Sternocleidomastoid (tissue), 1 donor: ENCODE measurements around a stretch of chr4.

DNA sequence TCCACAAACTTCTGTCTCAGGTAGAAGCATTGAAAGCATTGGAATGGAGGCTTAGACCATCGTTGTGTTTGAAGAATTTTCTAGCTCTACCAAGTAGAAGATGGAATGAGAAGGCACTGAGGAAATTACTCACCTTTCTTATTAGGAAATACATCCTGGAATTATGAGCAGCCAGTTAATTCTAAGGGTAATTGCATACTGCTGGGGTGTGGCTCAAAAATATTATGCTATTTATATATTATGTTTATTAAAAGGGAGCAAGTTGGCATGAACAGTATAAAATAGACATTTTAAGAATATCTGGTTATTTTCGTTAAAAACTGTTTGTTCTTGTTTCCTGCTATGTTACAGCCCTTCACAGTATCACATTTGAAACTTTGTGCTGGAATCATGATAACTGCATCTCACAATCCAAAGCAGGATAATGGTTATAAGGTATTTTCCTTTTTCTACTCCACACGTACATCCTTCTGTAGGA is 13.1 kb downstream of the PGM2 start:
- PRO-cap = no peak

DNA sequence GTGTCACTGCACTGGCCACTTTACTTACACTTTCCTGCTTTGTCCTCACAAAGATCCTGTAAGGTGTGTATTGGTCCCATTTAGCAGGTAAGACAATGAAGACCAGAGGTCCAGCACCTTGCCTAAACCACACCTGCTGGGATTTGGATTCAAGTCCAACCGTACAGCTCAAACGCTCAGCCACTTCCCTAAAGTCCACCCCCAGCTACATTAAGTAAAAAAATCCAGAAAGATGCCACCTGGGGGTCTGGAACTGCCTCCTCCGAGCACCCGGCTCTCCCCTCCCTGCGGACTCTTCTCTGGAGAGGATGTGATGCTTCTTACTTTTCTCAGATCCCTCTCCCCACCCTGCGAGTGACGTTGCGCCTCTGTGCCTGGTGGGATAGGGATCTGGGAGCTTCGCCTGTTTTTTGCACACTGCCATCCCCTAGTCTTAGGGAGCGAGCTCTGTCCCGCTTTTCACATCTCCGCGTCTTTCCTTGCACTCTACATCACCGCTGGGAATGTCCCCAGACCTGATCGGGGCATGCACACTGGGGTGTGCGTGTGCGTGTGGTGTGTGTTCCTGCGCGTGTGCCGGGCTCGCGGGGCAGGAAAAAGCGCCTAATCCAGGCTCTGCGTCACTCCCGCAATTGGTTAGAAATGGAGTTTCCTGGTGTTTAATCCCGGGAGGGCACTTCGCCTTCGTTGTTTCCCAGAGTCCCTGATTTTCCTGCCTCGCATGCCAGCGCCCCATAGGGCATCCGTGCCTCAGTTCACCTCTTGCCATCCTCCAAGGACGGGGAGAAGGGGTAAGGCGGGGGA is 1.1 kb upstream of the TBC1D1 start:
- PRO-cap = bidirectional peak, plus-strand start at position 371 of the sequence, minus-strand start at position 301 of the sequence

DNA sequence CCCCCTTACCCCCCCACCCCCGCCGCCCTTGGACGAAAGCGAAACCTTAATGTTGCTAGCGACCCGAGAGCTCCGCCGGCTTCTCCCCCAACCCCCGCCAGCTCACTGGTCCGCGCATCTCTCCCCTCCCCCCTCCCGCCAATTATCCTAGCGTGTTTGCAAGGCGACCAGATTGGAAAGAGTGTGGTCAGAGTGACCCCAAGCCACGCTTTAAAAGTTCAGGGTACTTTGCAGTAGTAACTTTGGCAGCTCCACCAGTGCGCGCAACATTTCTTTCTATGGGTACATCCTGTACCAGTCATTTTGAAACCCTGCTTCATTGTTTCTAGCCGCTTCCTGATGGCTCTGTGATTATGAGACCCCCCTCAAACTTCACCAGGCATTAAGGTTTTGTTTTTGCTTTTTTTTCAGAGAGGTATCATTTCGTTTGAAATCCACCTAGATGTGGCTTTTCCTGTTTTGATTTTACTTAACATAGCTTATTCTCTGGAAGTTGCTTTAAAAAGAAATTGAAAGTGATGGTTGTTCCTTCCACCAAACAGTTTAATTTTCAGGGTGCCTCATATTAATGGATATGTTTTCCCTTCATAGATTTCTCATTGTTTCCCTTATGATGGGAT is 754 bp downstream of the TBC1D1 start:
- PRO-cap = no peak

DNA sequence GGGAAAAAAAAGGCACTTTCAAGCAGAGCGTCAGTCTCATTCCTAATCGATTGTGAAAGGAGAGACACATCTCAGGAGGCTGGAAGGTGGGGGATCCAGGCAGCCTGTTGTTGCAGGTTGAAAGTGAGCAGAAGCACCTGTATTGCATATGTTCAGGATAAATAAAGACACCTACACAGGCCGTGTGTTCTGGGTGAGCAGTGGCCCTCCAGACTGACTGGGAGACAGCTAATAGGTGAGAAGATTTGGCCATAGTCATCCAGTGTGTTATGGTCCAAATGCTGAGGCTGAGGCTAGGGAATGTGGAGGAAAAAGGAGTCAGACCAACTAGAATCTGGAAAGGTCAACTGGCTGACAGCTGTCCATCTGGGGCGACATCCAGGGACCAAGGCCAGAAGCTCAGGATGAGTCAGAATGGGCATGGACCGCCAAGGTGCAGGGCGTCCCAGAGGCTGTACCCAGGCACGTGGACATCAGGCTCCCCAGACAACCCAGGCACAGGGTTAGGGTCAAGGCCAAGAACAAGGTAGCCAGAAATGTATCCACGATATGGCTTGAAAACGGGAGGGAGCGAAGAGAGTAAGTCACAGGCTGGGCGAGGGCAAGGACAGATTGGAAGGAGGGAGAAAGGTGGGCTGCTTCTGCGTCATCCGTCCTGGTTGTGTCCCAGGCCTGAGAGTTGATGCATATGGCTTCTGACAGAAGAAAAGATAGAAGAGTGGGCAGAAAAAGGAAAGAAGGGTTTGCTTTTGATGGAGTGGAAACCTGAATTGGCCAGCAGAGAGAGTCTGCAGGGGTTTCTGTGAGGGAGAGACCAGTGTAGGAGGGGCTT is 26.1 kb upstream of the PTTG2 start:
- PRO-cap = no peak

DNA sequence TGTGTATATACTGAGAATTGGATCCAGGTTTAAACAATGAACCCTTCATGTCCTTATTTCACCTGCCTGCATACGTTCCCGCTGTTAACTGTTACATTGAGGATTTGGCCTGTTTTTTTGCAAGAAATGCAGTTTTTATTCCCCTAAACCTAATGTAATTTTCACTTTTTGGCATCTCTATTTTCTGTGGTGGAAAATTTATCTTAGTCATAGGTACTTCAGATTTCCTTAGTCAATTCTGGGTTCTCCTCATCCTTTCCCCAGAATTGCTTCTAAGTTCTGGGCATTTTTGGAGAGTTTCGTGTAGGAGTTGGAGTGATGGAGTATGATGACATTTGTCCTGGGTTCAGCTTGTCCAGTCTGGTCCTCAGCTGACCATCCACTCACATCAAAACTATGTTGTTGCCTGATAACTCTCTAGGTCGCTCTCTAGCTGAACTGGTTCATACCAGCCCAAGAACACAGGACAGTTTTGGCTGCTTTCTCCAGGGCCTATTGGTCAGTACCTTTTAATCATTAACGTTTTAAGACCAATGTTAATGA is 13.2 kb downstream of the PTTG2 start:
- PRO-cap = no peak

- PRO-cap = no peak
Observed at GRCh38 chr4:38079012-38079446, 118.8 kb downstream of the PTTG2 start.

- PRO-cap = no peak
Observed at GRCh38 chr4:38085340-38086097, 125.3 kb downstream of the PTTG2 start.

DNA sequence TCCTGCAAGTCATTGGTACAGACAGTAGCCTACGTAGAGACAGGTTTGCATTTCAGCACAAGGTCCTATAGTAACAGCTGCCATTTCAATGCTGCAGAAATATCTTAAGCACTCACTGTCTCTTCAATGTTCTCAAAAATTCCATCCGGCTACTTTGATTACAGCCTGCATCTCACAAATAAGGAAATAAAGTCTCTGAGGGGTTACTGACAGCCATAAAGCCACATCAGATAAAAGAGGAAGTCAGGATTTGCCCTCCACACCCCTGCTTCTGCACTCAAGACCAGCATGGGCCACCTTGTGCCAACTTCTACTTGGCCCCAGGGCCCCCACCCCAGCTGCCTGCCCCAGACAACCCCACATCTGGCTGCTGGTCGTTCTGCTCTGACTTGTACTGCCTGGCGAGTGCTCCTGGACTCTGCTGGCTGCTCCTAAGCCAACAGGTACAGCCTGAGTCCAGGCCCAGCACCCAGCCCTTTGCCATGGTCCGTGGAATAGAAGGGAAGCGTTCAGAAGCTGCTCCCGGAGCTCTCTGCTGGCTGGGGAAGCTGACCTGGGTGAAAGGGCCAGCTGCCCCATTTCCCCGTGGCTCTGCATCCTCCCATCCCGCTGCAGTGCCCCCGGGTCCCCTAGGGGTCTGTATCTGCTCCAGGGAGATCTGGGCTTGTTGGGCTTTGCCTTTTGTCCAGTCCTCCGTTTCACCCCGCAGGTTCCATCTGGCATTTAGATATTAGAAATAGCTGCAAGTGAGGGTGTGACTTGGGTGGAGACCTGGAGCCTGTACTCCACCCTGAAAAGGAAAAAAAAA is 194.5 kb downstream of the PTTG2 start:
- PRO-cap = no peak

GRCh38 chr4:38509512-38509890 is 154.5 kb upstream of the KLF3 start:
- PRO-cap = no peak

GRCh38 chr4:38662905-38663338 is 1.1 kb upstream of the KLF3 start:
- PRO-cap = no peak

- PRO-cap = no peak
Observed at GRCh38 chr4:38688380-38689047, 24.5 kb downstream of the KLF3 start.

DNA sequence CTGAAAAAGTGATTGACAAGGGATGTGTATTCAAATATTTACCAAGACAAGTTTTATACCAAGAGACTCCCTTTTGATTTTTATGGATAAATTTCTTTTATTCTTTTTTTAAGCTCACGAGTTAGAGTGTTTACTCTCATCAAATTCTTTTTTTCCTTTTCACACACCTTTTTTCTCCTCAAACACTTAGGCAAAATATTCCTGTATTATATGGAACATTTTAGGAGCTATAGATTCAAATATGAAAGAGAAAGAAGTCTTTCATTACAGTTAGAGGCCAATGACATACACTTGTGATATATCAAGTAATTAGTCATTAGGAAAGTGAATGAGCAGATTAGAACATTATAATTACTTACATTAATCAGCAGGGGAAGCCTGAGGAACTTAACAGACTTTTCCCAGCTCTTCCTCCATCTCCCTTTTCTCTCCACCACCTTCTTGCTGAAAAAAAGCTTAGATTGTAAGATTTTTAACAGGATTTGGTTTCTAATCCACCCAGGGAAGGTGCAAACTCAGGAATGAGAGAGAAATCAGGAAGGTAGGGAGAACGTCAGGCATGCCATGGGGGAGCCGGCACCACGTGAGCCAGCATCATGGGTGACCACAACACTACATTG is 29.5 kb downstream of the KLF3 start:
- PRO-cap = no peak

DNA sequence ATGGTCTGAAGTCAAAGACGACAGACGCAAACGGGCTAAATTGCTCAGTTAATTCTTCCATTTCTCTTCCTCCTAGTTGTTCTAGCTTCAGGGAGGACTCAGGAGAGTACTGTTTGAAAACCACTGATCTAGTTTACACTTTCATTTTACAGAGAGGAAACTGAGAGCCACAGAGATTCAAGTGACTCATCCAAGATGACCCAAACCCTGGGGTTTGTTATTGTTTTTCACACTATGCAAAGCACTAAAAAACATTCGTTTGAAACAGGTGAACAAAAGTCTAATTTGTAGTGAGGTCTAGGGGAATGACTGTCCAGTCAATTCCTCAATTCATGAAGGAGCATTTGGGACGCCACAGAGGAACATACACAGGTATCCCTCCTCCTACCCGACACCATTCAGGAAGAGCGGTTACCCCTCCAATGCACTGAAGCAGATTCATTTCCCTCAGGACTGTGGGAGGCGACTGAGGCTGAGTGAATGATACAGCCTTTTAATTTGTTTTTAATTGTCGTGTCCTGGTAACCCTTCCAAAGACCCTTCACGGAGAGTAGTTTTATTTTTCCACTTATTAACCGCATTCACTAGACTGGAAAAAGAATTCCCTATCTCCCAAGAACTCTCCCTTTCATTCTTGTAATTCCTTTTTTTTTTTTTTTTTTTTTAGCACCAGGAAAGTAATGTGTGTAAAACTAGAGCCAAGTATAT is 30.3 kb downstream of the TLR10 start:
- PRO-cap = no peak

DNA sequence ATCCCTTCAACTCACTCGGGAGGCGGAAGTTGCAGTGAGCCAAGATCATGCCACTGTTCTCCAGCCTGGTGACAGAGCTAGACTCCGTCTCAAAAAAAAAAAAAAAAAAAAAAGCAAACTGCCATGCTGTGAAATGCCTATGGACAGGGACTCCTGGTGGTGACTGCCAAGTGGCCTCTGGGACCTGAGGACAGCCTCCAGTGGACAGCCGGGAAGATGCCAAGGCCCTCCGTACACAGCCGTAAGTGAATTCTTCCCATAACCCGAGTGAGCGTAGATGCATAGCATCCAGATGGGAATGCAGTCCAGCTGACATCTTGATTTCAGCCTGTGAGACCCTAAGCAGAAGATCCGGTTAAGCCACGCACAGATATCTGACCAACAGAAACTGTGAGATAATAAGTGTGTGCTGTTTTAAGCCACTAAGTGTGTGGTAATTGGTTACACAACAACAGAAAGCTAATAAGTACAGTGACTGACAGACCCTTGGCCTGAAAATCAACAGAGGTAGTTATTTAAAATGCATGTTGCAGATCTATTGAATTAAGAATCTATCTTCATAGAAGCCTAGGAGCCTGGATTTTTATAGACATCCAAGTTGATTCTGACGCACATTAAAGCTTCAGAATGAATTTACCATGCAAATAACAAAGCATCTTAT is 55.9 kb downstream of the TMEM156 start:
- PRO-cap = no peak

GRCh38 chr4:39107506-39107888 is 45.5 kb downstream of the KLHL5 start:
- PRO-cap = no peak

GRCh38 chr4:39117078-39117699 is 55.2 kb downstream of the KLHL5 start:
- PRO-cap = no peak

DNA sequence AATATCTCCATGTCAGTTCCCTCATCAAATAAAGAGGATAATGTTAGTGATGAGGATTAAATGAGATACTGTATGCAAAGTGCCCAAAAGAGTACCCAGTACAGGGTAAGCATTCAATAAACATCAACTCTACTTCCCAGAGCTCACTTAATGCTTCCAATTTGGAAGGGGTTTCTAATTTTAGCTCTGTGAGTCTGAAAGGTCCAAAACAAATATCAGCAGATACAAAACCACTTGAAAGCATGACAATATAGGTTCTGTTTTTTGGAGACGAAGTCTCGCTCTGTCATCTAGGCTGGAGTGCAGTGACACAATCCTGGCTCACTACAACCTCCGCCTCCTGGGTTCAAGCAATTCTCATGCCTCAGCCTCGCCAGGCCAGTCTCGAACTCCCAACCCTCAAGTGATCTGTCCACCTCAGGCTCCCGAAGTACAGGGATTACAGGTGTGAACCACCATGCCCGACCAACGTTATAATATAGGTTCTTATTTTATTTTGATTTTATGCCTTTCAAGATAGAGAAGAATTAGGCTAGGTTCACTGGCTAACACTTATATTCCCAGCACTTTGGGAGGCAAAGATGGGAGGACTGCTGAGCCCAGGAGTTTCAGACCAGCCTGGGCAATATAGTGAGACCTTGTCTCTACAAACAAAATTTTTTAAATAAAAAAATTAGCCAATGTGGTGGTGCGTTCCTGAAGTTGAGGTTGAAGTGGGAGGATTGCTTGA is 19.9 kb downstream of the UGDH start:
- PRO-cap = no peak

DNA sequence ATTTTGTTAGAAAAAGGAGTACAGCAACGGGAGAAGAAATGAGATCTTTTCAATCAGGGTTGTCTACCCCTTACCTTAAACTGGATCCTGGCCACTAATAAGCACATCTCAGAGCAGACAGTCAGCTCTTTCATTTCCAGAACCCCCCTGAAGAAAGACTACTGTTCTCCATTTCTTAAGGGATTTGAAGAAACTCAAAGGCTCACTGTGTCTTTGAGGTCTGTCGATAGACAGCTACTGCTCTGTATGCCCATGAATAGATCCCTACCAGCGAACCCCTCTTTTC is 986 bp downstream of the UGDH start:
- PRO-cap = no peak

- PRO-cap = no peak
Observed at GRCh38 chr4:39613070-39613740, 25.5 kb downstream of the SMIM14 start.

- PRO-cap = no peak
Observed at GRCh38 chr4:39637881-39637997, 926 bp downstream of the SMIM14 start.